REH cell (cell line): Measurements from ENCODE around the genes GNA13 and CEP112.

GRCh38 chr17:64974892-64975898 lies 55.9 kb upstream of the LRRC37A3 start:
- PRO-cap, result bidirectional peak, plus-strand start at chr17:64975721, minus-strand start at chr17:64975263

DNA sequence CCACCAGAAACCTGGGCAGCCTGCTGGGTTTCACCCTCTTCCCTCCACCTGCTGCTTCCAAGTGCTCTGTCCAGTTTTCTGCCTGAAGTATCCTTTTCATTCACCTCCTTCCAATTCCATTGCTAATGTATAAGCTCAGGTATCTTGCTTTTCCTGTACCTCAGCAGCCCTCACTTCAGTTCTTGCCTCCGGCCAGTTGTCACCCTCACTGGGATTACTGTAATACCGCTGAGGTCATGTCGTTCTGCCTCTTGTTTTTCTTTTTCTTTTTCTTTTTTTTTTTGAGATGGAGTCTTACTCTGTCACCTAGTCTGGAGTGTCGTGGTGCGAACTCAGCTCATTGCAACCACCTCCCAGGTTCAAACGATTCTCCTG lies 54.9 kb downstream of the GNA13 start:
- PRO-cap, result no peak

GRCh38 chr17:65040374-65041196 lies 16.0 kb downstream of the GNA13 start:
- PRO-cap, result no peak

DNA sequence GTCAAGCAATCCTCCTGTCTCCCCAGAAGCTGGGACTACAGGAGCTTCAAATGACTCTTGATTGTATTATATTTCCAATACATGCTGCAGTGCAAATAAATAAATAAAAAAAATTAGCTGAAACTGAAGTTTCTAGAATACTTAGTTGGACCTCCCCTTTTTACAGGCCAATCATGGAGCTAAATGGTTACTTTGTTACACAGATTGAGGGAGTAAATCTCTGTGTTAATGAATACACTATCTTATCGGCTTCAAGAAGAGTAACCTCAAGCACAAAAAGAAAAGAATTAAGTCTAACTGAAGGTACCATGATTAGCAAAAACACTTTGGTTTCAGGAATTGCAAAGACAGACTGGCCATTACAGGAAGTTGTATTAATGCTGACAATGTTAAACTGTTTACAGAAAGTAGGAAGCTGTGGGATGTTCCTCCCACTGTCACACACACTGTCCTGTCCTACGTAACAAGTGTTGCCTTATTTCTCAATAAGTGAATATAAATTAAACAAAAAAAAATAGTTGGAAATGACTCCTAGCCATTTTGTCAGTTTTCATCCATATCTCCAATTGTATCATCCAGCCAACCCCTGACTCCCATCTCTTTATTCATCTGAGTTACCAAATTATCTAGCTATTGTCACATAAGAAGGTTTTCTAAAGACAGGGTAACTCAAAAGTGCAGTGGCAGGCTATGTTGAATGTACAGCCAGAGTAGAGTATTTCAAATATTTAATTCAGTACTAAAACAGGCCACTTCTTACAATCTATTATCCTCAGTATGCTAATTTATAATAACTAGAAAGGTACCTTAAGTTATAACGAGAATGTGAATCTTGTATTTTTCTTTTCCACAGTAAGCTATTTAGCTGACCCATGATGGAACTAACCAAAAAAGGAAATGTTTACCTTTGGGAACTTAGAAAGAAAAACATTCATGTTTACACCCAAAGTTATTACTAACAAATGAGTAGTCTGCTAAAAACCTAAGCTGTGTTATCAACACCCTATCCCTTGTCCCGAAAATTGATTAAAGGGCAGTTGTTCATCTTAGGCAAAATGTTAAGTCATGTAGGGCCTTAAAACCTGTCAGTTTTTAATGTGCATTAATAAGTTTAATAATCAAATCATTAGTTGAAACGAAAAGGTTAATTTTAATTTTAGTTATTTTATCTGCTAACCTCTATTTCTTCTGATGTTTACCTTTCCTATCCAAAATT lies 8.4 kb downstream of the GNA13 start:
- PRO-cap, result no peak

- PRO-cap, result bidirectional peak, plus-strand start at chr17:65056889, minus-strand start at chr17:65056740
These were observed at the start of gene GNA13 for GRCh38 chr17:65056420-65057342. GNA13 (minus strand) TSS chr17:65056740.

- PRO-cap, result no peak
These were observed 1.6 kb upstream of the GNA13 start for GRCh38 chr17:65058196-65058528.

- PRO-cap, result no peak
These were observed 88.7 kb downstream of the AXIN2 start for GRCh38 chr17:65472634-65473184.

DNA sequence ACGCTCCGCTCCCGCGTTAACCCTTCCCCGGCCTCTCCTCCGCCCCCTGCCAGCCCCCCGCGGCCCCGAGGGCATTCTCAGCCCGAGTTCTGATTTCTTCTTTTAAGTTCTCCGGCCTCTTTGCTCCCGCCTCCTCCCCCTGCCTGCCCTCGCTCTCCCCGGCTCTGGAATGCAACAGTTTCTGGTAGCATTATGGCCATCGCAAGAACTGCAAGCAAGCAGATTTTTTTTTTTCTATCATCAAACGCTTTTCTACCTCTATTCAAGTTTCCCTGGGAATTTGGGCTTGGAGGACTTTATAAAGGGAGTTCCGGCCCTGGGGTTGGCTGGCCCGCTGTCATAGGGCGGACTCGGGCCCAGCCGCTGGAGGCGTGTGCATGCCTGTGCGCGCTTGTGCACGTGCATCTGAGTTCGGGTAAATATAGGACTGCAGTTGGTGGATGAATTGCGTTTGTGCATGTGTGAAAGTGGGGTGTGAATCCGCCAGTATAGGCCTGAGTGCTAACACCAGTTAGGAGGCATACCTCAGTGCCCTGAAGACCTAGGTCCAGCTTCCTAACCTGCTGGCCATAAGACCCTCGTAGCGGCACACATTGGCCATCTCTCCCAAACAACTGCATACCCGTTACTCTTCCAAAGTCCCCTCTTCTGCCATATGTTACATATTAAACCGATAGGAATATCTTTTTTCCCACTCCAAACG lies 432 bp upstream of the AXIN2 start:
- PRO-cap, result bidirectional peak, plus-strand start at position 94 of the sequence, minus-strand start outside the sequence

- PRO-cap, result no peak
These were observed 24.0 kb upstream of the AXIN2 start for GRCh38 chr17:65585473-65585886.

- PRO-cap, result no peak
These were observed 189.2 kb upstream of the AXIN2 start for GRCh38 chr17:65750588-65751135.

DNA sequence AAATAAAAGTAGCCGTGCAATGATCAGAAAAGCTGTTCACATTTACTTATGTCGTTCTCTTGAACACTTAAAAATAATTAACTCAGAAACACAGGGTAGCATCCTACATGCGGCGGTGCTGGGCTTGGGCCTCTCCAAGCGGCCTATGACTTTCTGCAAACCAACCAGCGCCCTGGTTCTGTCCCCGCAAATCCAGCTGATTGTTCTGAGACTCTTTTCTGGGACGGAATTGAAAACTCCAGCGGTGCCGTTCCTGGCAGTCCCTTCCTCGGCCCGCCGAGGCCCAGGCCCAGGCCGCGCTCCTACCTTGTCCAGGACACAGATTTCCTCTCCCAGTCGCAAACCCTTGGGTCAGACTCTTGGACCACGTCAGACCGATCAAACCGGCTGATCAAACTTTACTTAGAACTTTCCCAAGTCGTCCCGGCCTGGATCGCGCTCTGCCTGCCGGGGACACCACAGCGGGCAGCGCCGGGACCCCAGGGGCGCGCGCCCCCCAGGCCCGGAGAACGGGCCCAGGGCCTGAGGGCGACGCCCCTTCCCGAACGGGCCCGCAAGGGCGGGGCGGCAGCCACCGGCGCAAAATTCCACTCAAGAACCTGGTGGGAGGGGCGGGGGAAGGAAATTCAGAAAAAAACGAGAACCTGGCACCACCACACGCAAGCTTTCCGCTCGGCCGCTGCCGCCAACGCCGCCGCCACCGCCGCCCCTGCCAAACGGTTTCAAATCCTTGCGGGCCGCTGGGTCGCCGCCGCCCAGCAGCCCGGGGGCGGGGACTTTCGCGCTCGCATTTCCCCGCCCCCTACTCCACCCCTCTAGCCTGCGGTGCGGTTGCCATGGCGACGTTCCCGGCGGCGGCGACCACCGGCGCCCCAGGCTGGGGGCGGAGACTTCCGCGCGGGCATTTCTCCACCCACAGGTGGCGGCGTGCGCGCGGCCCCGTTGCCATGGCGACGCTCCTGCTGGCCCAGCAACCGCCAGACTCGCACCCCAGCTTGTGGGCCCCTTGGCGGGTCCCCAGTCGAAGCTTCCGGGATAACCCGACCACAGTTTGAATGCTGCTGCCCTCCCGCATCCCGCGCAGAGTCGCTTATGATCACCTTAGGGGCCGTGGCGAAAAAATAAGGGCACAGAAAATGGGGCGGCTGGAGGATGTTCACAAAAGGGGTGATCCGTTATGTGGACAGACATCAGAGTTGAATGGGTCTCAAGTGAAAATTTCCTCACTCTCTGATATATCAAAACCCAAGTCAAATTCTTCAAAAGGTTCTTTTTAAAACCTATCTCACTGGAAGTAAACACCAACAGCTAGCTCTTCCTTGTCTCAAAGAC lies at the start of gene CEP112:
Gene CEP112 (minus strand): TSS at position 781 of the 1,332 bp plus-strand sequence.
- PRO-cap, result bidirectional peak, plus-strand start at position 1,020 of the sequence, minus-strand start at position 718 of the sequence

- PRO-cap, result no peak
These were observed 165.9 kb downstream of the PRKCA start for GRCh38 chr17:66468213-66468795.

DNA sequence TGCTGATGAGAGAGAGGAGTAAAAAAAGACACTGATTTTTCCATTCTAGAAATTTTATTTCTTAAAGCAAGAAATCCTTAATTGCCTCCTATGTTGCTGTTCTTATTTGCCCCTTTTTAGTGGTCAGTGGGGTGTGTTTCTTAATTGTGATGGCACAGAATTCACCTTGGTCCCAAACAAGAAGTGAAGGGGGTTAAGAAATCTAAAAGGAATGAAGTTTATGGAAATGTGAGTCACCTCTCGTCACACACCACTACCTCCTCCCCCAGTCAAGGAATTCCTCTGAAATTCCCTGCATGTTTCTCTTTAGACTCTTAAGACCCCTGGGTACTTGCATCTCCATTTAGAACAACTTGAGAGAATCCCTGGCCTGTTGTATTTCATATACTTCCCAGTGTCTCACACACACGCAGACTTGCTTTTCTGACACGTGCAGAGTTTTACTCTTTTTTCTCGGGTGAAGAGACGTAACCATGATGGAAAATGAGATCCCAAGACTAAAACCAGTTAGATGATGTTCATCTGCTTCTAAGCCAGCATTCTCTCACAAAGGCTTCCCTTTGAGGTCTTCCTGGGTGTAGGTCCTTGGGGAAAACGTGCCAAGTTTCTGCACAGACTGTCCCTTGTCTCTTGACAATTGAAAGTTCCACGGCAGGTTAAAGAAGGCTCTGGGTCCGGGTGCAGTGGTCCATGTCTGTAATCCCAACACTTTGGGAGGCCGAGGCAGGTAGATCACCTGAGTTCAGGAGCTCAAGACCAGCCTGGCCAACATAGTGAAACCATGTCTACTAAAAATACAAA lies 247.5 kb downstream of the PRKCA start:
- PRO-cap, result no peak

DNA sequence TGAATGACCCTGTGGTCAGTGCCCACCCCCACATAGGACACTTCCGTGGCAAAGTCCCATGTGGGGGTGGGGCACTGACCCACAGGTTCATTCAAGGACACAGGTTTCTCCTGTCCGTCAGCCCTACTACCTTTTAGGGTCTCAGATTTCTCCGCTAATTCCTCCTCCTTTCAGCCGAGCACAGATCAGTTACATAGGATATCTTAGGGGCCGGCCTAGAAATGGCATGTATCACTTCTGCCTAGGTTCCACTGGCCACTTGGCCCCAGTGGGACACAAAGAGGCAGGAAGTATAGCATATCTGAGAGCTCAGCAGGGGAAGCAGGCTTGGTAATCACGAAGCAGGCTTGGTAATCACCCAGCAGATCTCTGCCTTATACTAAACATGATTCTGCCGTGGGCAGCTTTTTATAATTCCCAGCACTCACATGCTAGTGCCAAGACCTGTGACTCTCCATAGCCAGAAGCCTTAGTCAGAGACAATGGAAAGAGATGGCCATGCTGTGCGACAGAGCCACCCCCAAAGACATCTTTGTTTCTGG lies 59.7 kb upstream of the CACNG5 start:
- PRO-cap, result unidirectional peak, plus-strand start at position 299 of the sequence

DNA sequence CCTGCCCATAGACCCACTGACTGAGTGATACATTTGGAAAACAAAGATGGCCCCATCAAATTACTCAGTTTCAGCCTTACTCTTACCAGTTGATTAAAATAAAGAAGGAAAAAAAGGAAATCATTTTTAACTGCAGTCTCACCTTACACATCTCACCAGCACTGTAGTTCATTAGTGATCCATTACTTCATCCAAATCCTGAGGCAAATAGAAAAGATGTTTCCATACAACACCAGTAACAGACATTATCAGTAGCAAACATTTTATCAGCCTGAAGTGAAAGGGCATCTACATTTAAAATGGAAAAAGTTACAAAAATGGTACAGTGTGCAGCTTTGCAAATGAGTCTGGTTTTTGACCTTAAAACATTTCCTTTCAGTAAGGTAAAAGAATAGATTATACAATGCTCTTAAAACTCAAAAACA lies 1.3 kb downstream of the HELZ start:
- PRO-cap, result no peak

GRCh38 chr17:67354856-67355499 lies 11.4 kb downstream of the PSMD12 start:
- PRO-cap, result no peak

DNA sequence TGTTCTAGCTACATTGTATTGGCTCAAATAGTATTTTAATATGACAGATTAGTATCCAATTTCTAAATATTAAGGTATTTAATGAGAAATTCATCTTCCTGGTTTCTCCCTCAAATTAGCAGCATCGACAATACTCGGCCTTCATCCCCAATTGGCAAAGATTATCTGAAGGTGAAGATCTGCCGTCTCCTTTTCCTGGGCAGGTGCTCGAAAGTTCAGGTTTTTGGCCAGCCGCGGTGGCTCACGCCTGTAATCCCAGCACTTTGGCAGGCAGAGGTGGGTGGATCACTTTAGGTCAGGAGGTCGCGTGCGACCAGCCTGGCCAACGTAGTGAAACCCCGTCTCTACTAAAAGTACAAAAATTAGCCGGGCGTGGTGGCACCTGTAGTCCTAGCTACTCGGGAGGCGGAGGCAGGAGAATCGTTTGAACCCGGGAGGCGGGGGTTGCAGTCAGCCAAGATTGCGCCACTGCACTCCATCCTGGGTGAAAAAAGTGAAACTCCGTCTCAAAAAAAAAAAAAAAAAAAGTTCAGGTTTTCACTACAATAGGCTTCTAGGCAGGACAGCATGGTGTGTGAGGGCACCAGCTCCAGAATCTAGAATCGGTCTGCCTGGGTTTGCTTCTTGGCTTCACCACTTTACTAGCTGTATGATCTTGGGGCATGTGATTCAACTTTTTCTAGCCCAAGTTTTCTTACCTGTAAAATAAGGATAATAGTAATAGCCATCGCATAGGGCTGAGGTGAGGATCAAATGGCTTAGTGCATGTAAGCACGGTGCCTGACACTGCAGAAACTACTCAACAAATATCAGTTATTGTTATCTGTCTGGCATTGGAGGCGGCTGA lies 1.5 kb downstream of the PSMD12 start:
- PRO-cap, result no peak

DNA sequence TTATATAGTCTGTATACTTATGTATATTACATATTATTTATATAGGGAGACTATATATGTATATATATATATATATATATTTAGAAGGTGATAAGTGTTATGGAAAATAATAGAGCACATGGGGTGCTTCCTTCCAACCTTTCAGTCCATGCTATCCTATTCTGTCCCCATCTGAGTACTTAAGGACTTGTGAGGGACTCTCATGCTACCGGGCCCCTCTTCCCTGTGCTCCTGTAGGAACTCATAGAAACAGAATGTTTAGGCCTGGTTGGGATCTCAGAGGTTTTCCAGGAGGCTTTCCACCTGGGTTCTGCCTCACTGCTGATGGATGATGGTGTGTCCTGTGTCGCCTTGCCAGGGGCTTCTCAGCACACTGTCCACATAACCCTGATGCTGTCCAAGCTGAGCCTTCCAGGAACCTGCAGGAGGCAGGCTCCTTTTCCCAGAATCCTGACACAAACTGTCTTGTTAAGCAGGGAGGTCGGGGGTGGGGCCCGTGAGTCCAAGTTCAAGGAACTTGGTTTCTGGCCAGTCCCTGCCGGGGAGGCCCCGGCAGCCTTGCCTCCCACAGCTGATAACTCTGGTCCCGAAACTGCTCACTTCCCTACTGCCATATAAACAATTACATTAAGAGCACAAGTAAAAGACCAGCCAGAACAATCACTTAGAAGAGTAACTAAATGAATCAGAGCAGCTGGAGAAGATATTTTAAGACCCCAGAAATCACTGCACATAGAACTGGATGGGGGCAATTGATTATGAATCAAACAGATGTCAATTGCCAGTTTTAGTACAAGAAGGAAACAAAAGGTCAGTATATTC lies 169.4 kb downstream of the PITPNC1 start:
- PRO-cap, result no peak

- PRO-cap, result no peak
These were observed 84.1 kb upstream of the NOL11 start for GRCh38 chr17:67633571-67634027.

- PRO-cap, result no peak
These were observed 66.9 kb upstream of the NOL11 start for GRCh38 chr17:67650737-67651338.